Bronchial lymph node (tissue), 1 donor: ENCODE data around the genes AKAP10 and USP22.

DNA sequence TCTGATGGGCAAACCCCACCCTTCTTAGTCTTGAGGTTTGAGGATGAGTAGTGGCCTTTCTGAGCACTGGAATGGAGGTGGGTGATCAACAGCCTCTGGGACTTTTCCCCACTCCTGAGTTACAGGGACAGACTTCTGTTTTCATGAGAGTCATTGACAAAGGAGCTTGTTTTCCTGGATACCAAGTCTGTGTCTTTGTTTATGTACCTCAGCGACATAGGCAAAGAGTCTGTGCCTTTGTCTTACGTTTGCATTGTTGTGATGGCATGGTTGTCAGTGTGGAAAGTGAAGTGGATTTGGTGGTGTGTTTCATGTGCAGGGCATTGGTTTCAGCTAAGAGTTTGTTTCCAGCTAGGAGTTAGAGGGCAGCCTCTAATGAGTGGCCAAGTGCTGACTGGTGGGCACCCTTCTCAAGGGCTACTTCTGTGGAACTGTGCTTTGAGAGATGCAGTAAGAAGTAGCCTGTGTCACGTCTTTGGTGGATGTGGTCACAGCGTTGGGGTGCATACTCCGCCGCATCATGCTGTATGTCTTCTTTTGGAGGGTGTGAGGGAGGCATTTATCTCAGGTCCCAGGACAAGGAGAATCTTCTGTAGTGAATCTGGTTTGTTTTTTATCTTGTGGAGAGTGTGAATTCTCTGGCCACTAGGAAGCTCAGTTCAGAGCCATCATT is 17.6 kb downstream of the EPN2 start:
- PRO-cap, result no peak

DNA sequence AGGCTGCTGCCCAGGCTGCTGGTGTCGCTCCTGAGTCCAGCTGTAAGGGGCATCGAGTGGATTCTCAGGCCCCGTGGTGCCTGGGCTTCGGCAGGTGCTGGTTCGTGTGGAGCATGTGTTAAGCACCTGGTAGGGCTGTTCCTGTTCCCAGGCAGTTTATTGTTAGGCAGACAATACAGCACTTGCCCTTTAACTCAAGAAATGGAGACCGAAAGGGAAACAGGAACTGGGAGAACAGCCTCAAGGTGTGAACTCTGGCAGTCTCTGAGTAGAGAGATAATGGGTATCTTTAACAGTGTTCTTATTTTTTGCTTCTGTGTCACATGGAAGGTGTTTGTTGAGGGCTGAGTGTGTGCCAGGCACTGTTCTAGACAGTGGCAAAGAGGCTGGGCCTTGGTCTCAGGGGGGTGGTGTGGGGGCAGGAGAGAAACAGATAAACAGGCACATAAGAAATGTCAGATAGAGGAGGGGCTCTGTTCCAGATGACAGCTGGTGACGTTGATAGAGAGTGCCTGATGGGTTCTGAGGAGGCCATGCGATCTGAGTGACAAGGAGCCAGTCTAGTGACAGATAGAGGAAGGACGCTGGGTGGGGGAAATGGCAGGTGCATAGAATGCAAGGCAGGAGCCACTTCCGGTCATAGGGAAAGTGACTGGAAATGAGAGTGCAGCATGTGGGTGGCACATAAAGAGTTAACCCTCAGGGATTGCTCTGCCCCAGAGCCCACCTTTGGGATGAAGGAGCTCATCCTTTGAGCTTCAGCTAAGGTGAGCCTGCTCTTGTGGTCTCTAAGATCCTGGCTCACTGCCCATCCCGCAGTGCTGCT is 33.8 kb downstream of the EPN2 start:
- PRO-cap, result unidirectional peak, plus-strand start at position 563 of the sequence

DNA sequence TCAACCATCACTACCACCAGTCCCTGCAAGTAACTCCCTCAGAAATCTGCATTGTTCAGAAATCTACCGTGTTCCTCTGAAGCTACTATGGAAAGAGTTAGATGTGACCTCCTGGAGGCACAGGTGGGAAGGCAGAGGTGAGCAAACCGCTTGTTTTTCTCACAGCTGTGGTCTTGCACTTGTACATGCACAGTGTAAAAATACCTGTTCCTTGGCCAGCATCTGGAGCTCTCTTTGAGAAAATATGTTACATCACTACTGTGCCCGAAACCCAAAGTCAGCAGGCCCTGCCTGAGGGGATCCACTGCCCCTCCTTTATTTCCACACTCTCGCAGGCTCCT is 34.4 kb downstream of the EPN2 start:
- PRO-cap, result no peak

- PRO-cap, result no peak
These were observed 58.4 kb downstream of the B9D1 start for GRCh38 chr17:19303999-19304668.

DNA sequence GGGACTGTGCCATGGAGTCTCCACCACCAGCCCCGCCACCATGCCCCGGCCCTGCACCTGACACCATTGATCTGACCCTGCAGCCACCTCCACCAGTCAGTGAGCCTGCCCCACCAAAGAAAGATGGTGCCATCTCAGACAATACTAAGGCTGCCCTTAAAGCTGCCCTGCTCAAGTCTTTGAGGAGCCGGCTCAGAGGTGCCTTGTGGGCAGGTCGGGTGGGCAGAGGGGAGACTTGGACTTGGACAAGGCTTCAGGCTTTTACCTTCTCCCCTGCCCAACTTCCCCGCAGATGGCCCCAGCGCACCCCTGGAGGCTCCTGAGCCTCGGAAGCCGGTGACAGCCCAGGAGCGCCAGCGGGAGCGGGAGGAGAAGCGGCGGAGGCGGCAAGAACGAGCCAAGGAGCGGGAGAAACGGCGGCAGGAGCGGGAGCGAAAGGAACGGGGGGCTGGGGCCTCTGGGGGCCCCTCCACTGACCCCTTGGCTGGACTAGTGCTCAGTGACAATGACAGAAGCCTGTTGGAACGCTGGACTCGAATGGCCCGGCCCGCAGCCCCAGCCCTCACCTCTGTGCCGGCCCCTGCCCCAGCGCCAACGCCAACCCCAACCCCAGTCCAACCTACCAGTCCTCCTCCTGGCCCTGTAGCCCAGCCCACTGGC is 3.3 kb downstream of the MAPK7 start:
- PRO-cap, result no peak

DNA sequence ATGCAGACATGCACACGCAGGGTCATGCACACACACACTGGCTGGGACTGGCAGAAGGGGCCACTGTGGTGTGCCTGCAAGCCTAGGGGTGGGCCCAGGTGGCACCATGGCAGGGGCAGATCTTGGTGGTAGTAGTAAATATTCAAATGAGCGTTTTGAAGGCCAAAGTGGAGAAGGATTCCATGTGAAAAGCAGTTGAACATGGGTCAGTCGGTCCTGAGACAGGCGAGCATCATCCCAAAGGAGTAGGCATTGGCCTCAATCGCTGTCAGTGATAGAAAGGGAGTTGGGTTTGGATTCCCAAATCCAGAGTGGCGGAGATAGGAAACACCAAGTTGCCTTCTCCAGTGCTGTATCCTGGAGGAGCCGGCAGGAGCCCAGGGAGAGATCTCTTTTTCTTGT is 41.2 kb downstream of the RNF112 start:
- PRO-cap, result no peak

DNA sequence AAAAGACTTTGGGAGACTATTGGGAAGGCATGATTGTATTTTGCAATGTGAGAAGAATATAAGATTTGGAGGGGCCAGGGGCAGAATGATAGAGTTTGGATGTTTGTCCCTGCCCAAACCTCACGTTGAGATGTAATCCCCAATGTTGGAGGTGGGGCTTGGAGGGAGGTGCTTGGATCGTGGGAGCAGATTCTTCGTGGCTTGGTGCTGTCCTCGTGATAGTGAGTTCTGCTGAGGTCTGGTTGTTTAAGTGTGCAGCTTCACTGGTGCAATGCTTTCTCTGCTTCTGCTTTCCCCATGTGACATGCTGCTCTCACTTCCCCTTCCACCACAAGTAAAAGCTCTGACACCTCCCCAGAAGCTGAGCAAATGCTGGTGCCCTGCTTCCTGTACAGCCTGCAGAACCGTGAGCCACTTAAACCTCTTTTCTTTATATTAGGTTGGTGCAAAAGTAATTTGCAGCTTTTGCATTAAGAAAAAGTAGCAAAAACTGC is 52.1 kb downstream of the RNF112 start:
- PRO-cap, result bidirectional peak, plus-strand start at position 221 of the sequence, minus-strand start at position 243 of the sequence; unidirectional peak, minus-strand start at position 299 of the sequence; bidirectional peak, plus-strand start at position 364 of the sequence, minus-strand start at position 299 of the sequence

- PRO-cap, result no peak
These were observed 5.7 kb upstream of the ALDH3A1 start for GRCh38 chr17:19753764-19754271.

DNA sequence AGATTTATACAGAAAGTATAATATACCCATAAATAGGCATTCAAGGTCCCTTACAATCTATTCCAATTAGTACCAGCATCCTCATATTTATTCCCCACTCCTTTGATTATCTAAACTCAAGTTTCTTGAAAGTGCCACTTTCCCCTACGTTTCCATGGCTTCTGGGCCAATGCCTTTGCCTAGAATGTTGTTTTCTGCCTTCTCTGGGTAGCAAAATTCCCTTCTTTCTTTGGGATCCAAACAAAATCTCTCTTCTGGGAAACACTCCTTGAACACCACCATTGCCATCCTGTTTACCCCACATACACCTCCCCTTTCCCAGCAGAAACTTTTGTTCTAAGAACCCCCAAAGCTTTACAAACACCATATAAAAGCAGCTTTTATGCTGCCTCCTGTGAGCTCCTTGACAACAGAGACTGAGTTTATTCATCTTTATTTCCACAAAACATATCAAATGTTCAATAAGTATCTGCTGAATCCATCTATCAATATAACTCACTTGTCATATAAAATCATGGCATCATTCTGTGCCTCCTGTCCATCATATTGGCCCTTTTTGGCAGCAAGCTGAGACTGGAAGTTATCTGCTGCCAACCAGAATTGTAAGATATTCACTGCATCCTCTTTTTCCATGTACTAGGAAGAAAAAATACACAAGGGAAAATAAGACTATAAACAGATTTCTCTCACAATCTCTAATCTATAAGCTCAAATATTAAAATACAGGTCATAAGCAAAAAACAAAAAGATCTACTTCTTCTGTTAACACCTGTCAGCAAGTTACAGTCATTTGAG is 38.2 kb downstream of the AKAP10 start:
- PRO-cap, result no peak

GRCh38 chr17:19957997-19958611 is 19.5 kb downstream of the AKAP10 start:
- PRO-cap, result no peak

- PRO-cap, result bidirectional peak, plus-strand start at chr17:19977961, minus-strand start at chr17:19977828; bidirectional peak, plus-strand start at chr17:19978165, minus-strand start at chr17:19978067
These were observed at the start of gene AKAP10 for GRCh38 chr17:19977510-19978123. AKAP10 (minus strand) TSS chr17:19977828.

DNA sequence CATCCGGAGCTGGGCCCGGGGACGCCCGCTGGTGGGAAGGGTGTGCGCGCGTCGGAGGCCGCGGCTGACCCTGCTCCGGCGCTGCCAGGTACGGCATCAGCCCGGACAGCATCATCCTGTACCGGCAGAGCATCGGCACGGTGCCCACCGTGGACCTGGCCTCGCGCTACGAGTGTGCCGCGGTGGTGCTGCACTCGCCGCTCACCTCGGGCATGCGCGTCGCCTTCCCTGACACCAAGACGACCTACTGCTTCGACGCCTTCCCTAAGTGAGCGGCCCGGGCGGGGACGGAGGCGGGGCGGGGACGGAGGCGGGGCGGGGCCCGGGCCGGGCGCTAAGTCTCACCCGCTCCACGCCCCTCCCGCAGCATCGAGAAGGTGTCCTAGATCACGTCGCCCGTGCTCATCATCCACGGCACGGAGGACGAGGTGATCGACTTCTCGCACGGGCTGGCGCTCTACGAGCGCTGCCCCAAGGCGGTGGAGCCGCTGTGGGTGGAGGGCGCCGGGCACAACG is 199.1 kb downstream of the USP22 start:
- PRO-cap, result bidirectional peak, plus-strand start at position 372 of the sequence, minus-strand start at position 241 of the sequence

DNA sequence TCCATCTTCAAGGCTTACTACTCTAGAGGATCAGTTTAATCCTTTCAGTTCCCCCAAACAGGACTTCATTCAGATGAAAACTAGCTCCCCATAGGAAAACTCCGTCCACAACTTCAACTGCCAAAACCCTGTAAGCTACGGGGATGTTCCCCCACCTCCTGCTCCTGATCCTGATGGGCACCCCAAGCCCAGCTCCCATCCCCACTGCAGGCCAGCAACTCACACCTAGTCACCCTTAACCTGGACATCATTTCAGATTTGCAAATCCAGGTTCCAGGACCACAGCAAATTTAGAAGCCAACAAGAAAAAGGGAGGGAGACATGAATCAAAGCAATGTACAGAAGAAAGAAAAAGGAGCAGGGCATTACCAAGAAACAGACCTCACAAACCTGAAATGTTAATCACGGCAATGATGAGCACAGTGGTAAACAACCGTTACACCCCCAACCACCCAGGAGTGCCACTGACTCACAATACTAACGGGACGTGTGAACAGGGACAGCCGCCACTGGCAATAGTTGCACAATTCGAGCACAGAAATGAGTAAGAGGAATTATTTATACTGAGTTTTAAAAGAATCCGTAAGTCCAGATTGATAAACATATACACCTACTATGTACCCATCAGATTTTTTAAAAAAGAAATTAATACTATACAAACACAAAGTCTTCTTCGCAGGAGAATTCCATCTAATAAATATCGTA is 13.9 kb downstream of the USP22 start:
- PRO-cap, result no peak

DNA sequence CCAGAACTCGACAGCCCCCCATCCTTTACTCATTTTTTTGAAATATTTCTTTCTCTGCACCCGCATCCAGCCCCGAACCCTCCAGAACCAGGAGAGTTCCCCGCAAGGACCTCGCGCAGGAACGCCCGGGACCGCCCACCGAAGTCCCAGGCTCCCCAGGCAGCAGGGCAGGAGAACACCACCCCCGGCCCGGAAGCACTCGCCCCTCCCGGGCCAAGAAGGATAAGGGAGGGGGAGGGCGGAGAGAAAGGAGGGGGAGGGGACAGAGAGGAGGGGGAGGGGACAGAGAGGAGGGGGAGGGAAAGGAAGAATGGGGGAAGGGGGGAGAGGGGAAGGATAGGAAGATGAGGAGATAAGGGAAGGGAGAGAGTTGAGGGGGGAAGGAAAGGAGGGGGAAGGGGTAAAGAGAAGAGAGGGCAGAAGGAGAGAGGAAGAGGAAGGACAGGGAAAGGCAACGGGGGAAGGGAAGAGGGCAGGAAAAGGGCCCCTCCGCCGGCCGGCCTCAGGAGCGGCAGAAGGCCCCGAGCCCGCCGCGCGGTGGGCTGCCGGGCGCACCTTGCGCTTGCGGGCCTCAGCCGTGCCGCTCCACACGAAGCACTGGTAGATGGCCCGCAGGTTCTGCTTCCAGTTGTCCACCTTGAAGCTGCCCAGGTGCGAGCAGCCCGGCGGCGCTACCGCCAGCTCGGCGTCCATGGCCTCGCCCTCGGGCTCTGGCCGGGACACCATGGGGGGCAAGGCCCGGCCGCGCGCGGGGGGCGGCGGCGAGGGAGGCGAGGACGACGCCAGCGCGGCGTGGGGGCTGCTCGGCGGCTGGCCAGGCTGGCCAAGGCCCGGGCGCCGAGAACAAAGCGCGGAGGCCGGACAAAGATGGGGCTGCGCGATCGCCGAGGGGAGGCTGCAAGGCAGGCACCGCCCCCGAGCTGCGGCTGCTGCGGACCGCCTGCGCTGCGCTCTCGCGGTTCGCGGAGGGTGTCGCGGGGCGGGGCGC is at the start of gene USP22:
Gene USP22 (minus strand): TSS at position 902 of the 988 bp plus-strand sequence.
- PRO-cap, result bidirectional peak, plus-strand start at position 466 of the sequence, minus-strand start at position 146 of the sequence; bidirectional peak, plus-strand start outside the sequence, minus-strand start at position 955 of the sequence

DNA sequence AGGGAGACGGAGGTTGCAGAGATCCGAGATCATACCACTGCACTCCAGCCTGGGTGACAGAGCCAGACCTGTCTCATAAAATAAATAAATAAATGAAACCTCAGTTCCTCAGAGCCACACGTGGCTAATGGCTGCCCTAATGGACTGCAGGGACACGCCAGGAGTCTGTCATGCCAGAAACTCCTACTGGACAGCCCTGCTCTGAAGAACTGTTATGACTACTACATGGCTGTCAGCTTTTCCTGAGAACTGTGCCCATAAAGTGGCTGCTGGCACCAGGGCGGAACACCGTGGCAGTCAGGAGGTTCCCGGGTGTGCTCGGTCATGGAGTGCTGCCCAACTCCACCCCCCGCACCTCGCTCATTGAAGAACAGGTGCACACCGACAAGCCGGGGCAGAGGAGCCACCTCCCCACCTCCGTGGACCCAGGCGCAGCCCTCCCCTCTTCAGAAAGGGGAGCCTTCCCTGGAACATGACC is 4.2 kb downstream of the TMEM11 start:
- PRO-cap, result no peak

DNA sequence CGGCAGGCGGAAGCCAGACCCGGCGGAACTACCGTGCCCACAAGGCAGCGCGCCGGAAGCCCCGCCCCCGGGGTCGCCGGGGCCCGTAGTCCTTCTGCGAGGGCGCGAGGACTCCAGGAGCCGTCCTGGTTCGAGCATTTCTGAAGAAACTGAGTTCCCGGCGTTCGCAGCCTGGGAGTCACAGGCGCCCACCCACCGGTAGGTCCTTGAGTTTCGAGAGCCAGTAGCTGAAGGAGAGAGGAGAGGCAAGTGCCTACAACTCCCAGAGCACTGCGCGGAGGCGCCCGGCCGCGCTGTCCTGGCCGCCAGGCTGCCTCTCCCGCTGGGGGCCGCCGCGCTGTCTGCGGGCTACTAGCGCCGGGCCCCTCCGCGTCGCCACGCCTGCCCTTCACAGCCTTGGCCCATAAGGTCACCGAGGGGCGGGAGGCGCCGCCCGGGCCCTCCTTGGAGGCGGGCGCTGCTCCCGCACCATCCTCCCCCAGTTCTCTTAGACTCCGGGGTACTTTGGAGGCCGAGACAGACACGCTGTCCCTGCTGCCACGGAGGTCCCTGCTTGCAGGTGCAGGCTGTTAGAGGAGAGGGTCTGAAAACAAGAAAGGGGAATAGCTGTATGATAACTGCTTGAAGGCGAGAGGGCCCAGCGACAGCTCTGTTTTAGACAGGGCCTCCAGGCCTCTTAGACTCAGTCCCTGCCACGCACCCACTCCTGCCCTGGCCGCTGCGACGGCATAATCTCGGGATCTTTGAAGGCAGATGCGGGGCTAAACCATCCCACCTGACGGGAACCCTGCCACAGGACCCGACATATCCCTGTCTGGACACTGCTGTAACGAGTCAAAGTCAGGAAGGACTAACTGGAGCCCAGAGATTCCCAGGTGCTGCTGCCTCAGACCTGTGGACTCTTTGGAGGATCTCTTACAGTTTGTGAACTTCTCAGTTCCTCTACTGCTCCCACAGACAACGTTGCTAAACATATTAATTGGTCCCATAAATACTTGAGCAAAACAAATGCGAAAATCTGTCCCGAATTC is 607 bp upstream of the TMEM11 start:
- PRO-cap, result bidirectional peak, plus-strand start at position 99 of the sequence, minus-strand start outside the sequence; bidirectional peak, plus-strand start at position 497 of the sequence, minus-strand start at position 379 of the sequence

DNA sequence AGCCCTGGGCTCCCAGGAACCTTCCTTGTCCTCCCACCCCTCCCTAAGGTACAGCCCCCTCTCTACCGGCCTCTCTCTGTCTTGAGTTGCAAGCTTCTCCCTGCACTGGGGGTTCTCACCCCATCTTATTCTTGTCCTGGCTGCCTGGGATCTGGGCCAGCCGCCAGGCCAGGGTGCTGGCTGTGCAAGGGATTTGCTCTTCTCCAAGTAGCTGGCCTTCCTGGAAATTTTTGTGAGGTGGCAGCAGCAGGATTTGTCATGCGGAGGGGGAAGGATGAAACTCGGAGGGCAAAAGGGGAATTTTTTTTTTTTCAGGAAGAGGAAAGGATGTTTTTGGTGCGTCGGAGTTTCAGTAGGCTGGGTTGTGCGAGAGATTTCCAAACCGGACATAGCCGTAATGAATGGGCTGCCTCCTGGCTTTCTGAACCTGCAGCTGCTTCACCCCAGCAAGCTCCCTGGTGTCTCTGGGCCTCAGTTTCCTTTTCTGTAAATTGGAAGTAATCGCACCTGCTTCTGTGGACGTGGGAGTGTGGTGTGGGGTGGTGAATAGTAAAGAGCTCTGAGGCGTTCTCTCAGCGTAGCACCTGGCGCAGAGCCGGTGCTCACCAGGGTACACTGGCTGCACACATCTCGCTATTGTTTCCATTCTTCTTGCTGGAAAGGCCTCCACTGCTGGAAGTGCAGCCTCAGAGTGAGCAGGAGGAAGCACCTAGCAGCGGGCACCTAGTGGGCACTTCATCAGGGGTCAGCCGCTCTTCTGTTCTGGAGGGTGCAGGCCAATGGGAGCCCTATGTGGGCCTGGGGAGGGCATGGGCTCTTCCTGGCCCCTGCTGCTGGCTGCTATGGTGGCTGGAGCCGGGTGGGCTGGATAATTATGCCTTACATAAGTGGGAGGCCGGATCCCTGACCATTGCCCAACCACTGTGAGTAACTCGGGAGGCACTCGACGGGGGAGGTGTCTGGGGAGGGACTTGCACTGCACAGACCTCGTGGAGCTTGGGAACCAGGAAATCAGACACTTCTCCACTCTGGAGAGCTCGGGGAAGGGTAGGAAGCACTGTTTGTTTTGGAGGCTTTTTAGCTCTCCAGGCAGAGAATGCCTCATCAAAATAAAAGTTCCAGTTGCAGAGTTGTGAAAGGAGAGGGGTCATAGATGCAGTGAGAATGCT is 1.5 kb downstream of the MAP2K3 start:
- PRO-cap, result bidirectional peak, plus-strand start at position 1,031 of the sequence, minus-strand start at position 920 of the sequence

DNA sequence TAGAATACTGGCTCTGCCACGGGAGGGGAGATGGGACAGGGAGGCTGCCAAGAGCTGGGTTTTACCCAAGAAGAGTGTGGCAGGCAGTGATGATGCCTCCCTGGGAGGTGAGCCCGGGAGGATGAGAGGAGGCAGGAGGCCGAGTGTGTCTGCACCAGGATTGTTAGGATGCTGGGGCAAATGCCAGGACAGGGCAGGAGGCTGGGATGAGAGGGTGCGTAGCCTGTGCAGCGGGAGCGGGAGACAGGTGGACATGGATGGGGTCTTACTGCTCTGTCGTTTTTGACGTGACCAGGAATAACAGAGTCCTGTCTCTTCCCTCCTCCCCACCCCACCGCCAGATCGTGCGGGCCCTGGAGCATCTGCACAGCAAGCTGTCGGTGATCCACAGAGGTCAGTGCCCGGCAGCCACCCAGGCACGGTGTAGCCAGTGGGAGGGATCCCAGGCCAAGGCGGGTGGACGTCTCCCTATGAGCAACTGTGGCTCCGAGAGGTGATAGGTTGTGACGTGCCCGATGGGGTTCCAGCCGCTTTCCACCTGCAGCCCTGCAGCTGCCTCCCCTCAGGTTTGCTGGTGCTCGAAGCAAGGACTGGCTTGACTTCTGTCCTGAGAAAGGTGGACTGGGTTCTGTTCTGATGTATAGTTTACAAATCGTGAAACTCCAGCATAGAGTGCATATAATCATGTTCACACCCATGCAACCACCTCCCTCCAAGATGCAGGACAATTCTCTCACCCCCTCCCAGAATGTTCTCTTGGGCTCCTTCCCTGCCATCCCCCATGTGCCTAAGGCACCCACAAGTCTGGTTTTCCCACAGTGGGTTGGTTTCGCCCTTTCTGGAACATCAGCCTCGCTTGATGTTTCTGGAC is 18.6 kb downstream of the MAP2K3 start:
- PRO-cap, result no peak

- PRO-cap, result no peak
These were observed 117.6 kb upstream of the KCNJ18 start for GRCh38 chr17:21574705-21575107.

- PRO-cap, result no peak
These were observed 11.3 kb upstream of the KCNJ18 start for GRCh38 chr17:21680959-21681556.